ENCODE measurements around the genes SYT9, NLRP10 and EIF3F.

DNA sequence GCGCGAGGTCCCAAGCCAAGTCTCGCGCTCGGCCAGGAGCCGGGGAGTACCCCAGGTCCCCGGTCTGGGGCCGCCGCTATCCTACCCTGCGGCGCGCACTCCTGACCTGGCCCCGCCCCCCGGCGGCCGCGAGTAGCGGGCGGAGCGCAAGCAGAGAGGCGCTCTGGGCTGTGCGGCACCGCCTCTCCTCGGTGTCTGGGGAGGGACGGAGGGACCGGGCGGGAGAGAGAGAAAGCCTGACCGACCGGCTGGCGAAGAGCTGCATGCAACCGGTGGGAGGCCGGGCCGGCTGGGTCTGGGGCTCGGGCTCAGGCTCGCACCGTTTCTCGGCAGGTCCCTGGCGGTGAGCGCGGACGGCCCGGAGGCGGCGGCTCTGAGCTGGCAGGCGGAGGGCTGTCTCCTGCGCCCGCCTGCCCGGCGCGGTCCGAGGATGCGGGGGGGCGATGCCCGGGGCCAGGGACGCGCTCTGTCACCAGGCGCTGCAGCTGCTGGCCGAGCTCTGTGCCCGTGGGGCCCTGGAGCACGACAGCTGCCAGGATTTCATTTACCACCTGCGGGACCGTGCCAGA, at the start of gene SYT9:
TSS of gene SYT9 (plus strand) at position 161 of the 569 bp plus-strand sequence.
- RRBS: 1% methylated on average over 37 of the region's 62 CpGs

GRCh38 chr11:7571893-7572797, 58.3 kb downstream of the PPFIBP2 start:
- RRBS: no CpG with 5 or more reads among the region's 5 CpGs

- RRBS: no CpG with 5 or more reads among the region's 1 CpG
Observed at GRCh38 chr11:7579264-7579952, 65.6 kb downstream of the PPFIBP2 start.

- RRBS: no CpG with 5 or more reads among the region's 7 CpGs
Observed at GRCh38 chr11:7582177-7583357, 68.8 kb downstream of the PPFIBP2 start.

- RRBS: no CpG with 5 or more reads among the region's 9 CpGs
Observed at GRCh38 chr11:7639390-7640097, 33.8 kb downstream of the CYB5R2 start.

- RRBS: no CpG with 5 or more reads among the region's 4 CpGs
Observed at GRCh38 chr11:7677171-7677528, 3.9 kb upstream of the CYB5R2 start.

GRCh38 chr11:7892666-7893201, 38.3 kb downstream of the OR10A6 start:
- RRBS: no CpG with 5 or more reads among the region's 4 CpGs

DNA sequence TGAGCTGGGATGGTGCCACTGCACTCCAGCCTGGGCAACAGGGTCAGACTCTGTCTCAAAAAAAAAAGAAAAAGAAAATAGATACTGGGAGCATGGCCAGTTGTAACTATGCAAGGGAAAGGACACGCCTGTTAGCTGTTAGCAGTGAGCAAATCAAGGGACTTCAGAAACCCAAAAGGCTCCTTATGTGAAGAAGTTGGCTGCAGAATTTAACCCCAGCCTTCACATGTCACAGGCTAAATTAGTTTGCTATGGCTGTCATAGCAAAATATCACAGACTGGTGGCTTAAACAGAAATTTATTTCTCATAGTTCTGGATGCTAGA, 34.5 kb downstream of the OR10A6 start:
- RRBS: no CpG with 5 or more reads among the region's 1 CpG

DNA sequence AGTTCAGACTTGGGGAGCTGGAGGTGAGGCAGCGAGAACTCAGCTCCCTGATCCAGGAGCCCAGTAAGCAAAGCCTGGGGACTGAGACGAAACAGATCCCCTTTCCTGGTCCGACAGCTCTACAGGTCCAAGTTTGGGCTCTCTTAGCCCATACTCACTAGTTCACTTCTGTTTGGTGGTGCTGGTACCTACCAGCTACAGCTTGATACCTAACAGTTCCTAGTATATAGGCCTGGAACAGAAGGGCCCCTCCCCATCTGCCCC, at the start of gene NLRP10:
TSS of gene NLRP10 (minus strand) at position 199 of the 264 bp plus-strand sequence.
- RRBS: no CpG with 5 or more reads among the region's 3 CpGs

DNA sequence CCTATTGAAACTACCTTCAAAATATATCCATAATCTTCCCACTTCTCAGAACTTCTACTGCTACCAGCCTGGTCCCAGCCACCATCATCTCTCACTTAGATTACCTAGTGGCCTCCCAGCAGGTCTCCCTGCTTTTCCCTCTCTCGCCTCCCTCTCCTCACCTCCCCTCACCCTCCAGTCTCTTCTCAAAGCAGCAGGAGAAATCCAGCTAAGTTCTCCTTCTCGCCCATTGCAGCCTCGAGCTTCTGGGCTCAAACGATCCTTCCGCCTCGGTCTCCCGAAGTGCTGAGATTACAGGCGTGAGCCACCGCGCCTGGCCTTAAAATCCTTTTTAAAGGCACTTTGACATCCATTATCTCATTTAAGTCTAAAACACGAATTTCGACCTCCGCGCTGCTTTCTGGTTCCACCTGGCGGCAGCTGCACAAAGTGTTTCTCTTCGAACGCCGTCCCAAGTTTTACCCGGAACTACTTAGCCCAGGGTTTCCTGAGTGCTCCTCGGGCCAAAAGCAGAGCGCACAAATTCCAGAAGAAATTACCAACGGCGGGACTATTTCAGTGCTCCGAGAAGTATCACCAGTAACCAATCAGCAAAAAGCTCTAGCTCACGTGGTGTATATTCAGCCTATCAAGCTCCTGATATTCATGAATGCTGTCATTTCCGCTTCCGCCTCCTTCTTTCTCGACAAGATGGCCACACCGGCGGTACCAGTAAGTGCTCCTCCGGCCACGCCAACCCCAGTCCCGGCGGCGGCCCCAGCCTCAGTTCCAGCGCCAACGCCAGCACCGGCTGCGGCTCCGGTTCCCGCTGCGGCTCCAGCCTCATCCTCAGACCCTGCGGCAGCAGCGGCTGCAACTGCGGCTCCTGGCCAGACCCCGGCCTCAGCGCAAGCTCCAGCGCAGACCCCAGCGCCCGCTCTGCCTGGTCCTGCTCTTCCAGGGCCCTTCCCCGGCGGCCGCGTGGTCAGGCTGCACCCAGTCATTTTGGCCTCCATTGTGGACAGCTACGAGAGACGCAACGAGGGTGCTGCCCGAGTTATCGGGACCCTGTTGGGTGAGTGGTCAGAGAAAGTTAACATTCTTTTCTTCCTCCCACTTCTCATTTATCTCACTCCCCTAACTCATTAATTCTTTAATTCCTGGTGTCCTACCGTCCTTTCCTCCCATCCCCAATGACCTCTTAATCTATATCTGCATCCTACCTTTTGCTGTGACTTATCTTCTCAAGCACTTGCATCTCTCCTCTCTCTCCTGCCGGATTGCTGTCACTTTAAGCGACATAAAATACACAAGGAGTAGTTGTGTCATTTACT, at the start of gene EIF3F:
TSS of gene EIF3F (plus strand) at position 675 of the 1,313 bp plus-strand sequence.
- RRBS: no CpG with 5 or more reads among the region's 62 CpGs

- RRBS: under 1% methylated on average over 5 of the region's 24 CpGs
Observed at GRCh38 chr11:8032868-8033640, 45.9 kb downstream of the EIF3F start.

- RRBS: no CpG with 5 or more reads among the region's 6 CpGs
Observed at GRCh38 chr11:8066076-8066423, 15.0 kb upstream of the TUB start.

- RRBS: no CpG with 5 or more reads among the region's 24 CpGs
Observed at GRCh38 chr11:8206152-8206668, 37.4 kb upstream of the RIC3 start.

- RRBS: no CpG with 5 or more reads among the region's 5 CpGs
Observed at GRCh38 chr11:8234523-8234866, 29.2 kb downstream of the LMO1 start.

- RRBS: no CpG with 5 or more reads among the region's 3 CpGs
Observed at GRCh38 chr11:8660032-8660794, 22.3 kb downstream of the TRIM66 start.

GRCh38 chr11:8692424-8693072, 10.0 kb downstream of the RPL27A start:
- RRBS: no CpG with 5 or more reads among the region's 6 CpGs

GRCh38 chr11:8694791-8695300, 12.3 kb downstream of the RPL27A start:
- RRBS: no CpG with 5 or more reads among the region's 3 CpGs

GRCh38 chr11:8718953-8719731, 36.5 kb downstream of the RPL27A start:
- RRBS: no CpG with 5 or more reads among the region's 7 CpGs

DNA sequence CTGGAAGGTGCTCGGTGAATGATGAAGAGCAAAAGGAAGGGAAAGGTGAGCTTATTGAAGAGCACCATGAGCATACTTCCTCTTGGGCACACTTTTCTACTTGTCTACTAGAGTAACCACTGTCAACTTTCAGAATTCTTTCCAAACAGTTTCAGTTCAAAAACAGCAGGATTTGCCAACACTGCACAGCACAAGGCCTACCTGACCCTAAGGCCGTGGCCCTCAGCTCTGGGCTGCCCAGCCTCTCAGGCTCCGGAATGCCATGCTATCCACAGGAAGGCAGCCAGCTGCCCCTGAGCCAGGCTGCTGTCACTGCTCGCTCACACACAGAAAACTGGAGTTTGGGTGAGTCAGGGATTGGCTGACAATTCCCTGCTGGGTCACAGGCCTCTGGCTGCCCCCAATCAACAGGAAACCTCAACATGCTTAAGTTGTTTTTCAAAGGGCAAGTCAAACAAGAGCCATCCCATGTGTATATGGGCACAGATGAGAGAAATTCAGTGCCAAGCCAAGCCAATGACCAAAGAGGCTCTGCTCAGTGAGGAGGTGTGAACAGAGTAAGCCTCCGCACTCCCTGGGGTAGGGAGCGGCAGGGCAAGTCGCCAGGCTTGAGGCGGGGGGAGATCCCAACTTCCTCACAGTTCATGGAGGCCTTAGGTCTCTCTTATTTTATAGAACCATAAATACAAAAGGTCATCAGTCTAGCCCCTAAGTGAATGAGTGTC, 50.2 kb downstream of the RPL27A start:
- RRBS: no CpG with 5 or more reads among the region's 8 CpGs